Metastatic Breast Carcinoma in the Brain (tissue), 10 donors: ENCODE data around the genes DYNLT5, C1orf141 and DIRAS3.

DNA sequence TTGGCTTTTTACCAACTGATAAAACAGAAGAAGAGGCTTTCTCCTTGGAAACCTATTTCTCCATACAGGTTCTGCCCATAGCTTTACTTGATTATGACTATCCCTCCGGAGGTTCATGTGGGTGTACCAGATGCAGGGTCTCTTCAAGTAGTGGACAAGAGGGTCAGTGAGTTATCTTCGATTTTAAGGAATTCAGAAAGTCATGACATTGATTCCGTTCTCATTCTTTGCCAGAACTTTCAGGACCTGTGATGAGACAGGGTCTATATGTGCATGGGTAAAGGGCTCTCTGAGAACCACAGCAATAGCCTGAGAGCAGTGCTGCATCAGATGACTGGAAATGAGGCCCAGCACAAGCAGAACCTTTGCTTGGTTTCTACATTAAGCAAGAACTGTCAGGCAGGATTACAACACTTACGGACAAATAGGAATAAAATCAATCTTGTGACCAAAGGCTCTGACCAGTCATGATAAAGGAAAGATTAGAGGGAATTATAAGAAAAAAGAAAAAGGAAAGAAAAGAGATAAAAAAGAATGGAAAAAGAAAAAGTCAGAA, 263.6 kb upstream of the SGIP1 start:
- PRO-cap, 10 experiments: no peak in any of the 10 experiments

GRCh38 chr1:66336726-66337040, 197.3 kb upstream of the SGIP1 start:
- PRO-cap, 10 experiments: peak in 1 of 10 experiments; most common plus-strand start chr1:66336815 (in 1)

DNA sequence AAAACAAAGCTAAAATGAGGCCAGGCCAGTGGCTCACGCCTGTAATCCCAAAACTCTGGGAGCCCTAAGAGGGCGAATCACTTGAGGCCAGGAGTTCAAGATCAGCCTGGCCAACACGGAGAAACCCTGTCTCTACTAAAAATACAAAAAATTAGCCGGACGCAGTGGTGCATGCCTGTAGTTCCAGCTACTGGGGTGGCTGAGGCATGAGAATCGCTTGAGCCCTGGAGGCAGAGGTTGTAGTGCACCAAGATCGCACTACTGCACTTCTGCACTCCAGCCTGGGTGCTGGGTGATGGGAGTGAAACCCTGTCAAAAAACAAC, 191.2 kb upstream of the SGIP1 start:
- PRO-cap, 10 experiments: no peak in any of the 10 experiments

- PRO-cap, 10 experiments: no peak in any of the 10 experiments
Observed at GRCh38 chr1:66351292-66352431, 182.3 kb upstream of the SGIP1 start.

DNA sequence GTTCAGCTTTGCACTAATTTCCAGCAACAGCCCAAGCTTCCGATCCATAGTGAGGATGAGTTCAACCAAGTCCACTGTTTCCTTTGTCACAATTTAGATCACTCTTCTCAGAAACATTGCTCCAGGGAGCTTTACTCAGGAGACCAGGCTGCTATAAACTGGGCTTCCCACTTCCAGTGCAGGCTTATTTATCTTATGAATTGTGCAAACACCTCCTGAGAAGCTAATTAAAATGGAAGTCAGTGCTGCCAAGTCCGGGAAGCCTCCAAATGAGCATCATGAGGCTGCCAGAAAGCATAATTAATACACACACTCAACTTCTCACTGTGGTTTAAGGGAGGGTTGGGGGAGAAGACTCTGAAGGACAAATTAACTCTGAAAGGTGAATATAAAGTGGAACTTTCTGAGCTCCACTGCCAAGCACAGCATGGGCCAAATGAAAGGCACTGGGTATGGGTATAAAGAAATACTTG, 145.0 kb upstream of the SGIP1 start:
- PRO-cap, 10 experiments: peak in 5 of 10 experiments; most common plus-strand start position 226 of the sequence (in 1); most common minus-strand start position 160 of the sequence (in 5)

GRCh38 chr1:66438846-66439315, 95.1 kb upstream of the SGIP1 start:
- PRO-cap, 10 experiments: no peak in any of the 10 experiments

- PRO-cap, 10 experiments: peak in 7 of 10 experiments; most common plus-strand start chr1:66533593 (in 7); most common minus-strand start chr1:66533405 (in 2)
Observed at GRCh38 chr1:66532852-66533772, 841 bp upstream of the SGIP1 start.

GRCh38 chr1:66751948-66752941, at the start of gene DYNLT5:
DYNLT5 (plus strand) TSS chr1:66752459.
- PRO-cap, 10 experiments: peak in 3 of 10 experiments; most common plus-strand start chr1:66752459 (in 3); most common minus-strand start chr1:66752326 (in 1)

DNA sequence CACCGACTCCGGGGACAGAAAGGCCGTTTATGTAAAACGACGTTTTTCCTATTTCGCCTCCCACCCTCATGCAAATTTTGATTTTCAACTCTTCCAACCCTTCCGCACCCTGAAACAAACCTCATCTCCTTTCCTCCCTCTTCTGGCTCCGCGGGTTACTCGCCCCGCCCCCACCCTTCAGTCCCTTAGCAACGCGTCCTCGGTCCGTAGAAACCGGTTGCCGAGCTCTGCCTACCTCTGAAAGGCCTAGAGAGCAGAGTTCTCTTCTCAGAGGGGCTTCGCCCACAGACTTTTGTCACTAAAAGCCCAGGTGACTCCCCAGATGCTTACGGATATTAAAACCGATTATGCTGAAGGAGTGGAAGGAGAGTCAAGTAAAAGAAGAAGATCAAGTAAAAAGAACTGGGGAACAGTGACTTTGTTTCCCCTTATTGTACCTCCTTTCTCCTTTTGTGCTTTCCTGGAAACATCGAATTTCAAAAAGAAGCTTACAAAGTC, at the start of gene C1orf141:
TSS of gene C1orf141 (minus strand) at position 161 of the 498 bp plus-strand sequence.
- PRO-cap, 10 experiments: no peak in any of the 10 experiments

GRCh38 chr1:67272584-67272783, 35.2 kb upstream of the IL12RB2 start:
- PRO-cap, 10 experiments: no peak in any of the 10 experiments

DNA sequence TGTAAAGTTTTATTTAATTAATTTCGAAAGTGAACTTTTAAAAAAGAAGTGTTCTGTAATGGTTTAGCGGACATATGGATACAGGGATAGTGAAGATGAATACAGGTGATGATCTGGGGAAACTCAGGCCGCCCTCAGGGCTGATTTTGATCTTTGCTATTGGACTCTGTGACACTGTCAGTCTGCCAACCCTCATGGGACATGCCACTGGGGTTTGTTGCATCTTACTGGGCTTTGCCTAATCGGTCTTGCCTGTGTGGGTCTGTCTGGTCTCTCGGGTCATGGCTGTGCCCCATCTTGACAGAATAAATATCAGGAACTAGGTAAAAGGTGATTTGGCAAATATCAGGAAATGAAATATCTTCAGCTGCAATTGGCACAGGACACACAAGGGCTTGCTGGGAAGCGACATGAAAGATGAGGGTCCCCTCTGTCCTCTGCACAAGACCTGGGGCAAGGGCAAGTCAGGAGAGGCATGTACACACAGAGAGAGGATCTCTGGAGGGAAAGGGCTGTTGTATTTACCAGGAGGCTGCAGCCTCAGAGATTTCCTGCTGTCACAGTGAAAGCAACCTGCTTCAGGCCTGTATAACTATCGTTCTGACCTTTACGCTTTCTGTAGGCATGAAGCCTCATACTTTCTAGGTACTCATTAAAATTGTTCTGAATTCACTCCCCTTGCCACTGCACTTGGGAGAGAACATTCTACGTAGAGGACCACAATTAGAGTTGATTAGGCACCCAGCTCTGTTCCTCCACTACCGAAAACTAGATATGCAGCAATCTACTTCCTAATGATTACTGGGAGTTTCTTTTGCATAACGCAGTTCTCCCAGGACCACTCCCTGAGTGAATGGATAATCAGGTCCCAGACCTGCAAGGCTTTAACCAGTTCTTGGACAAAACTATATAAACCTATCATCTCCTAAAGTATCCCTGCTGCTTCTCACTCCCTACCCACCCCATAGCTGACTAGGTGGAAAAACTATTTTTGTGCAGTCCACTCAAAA, 51.9 kb upstream of the GADD45A start:
- PRO-cap, 10 experiments: no peak in any of the 10 experiments

DNA sequence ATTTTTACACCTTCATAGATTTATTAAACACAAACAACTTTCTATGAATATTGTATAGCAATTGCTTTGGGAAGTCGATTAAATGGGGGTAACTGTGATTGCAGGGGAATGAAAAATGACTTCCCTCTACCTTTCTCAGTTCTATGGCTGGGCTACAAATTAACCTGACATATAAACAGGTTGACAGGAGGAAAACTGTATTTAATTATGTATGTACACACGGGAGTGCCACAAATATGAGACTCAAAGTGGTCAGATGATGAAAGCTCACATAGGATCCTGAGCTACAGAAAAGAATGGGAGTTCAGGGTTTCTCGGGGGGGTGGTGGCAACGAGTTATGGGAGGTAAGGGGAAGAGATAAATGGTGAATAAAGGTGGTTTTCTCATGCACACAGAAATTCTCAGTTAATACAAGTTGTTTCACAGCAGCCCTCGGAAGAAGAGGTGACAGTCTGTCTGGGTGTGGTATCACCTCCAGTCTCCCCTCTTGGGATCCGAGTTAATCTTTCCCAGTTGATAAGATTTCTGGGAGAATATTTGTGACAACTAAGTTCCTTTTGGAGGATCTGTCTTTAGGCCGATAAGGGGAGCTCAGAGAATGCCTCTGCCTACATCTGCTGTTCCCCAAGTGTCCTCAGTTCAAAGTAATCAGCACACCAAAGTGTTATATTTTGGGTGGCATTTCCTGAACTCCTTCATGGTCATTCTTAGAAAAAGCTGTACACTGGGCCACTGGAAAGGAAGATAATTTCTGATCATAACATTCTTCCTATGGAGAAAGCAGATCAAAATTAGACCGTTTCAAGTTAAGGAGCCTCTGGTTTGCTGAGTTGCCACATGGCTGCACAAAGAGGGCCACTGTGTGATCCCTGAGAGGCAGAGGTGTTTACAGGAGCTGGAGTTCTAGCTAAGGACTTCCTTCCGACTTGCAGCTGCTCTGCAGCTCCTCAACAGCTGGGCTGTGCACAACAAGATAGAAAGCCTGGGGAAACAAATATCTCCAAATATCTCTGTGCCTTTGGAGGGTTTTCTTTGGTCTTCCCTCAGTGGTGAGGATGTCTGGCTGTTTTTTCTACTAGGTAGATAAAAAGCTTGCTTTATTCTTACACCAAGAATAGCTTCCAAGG, 26.5 kb downstream of the GADD45A start:
- PRO-cap, 10 experiments: no peak in any of the 10 experiments

DNA sequence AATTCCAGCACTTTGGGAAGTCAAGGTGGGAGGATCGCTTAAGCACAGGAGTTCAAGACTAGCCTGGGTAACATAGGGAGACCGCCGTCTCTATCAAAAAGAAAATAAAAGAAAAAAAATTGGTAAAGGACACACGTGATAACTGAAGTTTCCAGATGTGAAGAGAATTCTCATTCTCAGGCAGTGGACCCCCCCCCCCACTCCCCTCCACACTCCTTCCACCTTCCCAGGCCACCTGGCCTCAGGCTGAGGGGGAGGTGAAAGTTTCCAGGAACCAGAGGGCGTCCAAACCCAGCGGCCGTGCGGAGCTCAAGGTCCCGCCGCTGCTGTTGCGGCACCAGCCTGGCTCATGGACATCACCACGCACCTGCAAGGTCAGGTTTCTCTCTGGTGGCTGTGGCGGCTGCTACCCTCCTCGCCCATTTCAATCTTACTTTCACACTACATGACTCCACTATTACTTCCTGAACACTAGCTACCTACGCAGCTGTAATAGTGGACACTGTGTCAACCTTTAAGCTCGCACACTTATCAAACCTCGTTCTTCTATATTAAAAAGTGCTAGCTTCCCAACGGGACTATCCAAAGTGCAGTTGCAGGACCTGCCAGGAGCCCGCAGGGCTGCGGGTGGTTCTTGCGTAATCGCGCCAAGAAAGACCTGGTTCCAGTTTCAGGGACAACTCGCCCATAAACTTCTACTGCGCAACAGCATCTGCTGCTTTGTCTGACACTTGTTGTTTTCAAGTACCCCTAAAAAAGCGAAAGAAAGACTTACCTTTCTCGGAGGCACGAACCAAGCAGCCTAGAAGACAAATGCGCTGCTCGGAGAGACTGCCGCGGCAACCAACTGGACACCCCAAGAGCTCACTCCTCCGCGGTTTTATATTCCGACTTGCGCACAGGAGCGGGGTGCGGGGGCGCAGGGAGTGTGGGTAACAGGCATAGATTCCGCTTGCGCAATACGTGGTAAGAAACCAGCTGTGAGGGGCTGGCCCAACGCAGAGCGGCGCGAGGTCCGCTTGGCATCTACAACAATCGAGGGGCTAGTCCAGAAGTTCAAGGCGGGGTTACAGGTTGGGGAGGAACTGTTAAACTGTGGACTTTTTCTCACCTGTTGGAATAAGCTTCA, at the start of gene DIRAS3:
TSS of gene DIRAS3 (minus strand) at position 855 of the 1,129 bp plus-strand sequence.
- PRO-cap, 10 experiments: peak in 1 of 10 experiments; most common plus-strand start position 690 of the sequence (in 1); most common minus-strand start position 855 of the sequence (in 1)

DNA sequence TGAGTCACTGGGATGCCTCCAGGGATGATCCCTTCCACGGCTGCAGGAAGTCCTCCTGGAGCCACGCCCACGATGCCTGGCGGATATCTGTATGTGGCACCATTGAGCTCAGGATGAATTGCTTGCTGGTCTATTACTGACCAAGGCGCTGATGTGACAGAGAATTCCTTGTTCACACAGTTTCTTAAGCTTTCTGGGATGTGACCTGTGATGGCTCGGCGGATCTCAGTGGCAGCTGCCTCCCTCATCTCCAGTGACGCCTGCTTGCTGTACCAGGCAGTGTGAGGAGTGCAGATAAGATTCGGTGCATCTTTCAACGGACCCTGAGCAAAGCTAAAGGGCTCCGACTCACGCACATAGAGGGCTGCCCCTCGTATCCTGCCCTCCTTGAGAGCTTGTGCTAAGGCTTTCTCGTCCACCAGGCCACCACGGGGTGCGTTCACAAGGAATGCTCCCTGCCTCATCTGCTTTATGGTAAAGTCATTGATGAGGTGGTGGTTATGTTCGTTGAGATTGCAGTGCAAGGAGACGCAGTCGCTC, 70.4 kb downstream of the WLS start:
- PRO-cap, 10 experiments: no peak in any of the 10 experiments

DNA sequence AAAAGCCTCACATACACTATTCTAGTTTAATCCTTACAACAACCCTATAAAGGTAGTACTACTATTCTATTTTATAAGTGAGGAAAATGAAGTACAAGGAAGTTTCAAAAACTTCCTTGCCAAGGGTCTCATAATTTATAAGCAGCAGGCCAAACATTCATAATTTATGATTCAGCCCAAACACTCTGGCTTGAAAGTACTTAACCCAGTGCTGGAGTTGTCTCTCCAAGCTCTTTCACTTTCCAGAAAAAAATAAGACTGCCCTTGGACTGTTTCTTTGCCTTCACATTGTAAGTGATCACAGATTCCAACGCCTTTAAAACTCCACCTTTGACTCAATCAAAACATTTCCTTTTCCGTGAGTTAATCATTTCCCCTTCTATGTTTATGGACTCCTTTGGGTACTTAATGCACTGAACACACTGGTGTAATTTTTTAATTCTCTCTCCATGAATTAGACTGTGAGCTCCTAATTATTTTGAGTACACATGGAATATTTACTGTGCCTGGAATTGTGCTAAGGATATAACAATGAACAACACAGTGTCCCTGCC, 54.4 kb downstream of the WLS start:
- PRO-cap, 10 experiments: no peak in any of the 10 experiments

- PRO-cap, 10 experiments: no peak in any of the 10 experiments
Observed at GRCh38 chr1:68199591-68199889, 32.8 kb downstream of the WLS start.

DNA sequence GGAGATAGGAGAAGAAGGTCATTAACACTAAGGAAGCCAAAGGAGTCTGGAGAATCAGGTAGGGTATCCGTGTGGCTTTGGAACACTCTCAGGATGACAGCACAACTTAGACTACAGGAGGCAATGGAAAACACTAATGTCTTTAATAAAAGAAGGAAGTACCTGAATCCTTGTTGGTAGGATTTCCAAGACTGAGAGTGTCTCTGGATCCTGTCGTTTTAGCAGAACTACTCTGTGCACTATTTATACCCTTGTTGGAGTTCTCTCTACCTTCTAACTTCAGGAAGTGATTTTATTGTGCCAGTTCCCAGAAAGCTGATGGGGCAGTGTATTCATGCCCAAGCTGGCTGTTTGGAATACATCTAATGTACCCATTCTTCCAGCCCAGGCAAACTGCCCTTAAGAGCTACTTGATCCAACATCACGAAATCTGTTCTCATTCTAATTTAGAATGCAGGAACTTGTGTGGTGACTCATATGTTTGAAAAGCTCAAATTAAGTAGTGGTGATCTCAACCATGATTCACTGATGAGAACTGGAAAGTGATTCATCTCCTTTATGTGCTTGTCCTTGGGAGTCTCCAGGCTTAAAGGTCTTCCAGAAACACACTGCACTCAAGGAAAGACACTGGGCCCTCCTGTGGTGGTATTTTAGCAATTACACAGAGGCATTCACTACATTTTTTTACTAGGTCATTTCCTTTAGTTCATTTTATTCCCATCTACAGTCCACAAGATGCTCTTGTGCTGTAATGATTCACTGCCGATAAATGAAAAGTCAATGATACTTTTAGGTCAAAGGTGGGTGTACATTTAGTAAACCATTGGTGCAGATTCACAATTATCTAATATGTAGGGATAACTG, 65.5 kb downstream of the RPE65 start:
- PRO-cap, 10 experiments: peak in 1 of 10 experiments; most common minus-strand start position 220 of the sequence (in 1)

DNA sequence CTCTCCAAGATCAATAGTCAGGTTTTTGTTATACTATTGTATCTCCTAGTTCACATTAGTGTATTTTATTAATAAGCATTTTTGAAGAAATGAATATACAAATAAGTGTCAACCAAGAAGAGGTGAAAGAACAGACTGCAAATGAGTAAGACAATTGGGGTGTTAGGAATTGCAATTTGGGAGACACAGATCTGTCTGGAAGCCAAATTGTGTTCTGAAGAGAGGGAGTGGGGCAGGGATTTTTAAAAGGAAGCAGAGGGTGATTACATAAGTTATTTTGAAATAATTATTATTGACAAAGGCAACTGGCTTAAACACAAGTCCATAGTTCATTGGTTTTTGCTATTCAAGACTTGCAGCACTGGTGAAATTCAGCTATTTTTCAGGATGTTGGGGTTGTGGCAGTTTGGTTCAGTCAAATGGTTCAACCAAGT, 299.9 kb upstream of the DEPDC1 start:
- PRO-cap, 10 experiments: no peak in any of the 10 experiments

GRCh38 chr1:68799122-68799689, 302.3 kb upstream of the DEPDC1 start:
- PRO-cap, 10 experiments: no peak in any of the 10 experiments

DNA sequence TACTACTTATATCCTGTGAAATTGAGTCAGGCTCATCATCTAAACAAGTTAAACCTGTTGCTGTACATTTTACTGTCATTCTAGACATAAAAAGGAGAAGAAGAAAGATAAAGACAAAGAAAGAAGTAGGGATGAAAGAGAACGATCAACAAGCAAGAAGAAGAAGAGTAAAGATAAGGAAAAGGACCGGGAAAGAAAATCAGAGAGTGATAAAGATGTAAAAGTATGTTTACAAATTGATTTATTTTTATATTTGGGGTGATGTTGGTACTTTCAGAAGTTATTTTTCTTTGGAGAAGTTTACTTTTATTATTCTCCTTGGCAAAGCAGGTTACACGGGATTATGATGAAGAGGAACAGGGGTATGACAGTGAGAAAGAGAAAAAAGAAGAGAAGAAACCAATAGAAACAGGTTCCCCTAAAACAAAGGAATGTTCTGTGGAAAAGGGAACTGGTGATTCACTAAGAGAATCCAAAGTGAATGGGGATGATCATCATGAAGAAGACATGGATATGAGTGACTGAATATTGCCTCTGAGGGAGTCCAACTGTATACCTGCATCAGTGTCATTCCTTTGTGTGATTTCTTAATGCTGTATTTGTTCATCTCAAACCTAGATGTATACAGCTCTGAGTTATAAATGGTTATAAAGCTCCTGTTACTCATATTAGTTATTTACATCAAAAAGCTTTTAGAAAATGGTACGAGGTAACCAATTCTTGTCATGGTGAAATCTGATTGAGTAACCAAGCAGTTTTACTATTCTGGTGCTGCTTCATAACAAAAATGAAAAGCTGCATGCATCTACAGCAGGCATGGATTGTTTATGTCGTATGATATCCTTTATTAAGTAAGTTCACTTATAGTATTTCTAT, 29.3 kb downstream of the SRSF11 start:
- PRO-cap, 10 experiments: no peak in any of the 10 experiments